Metastatic Liver Carcinoma in the Adrenal Gland (tissue), 2 donors: ENCODE data around the gene NET1.

GRCh38 chr10:3961090-3961687, 176.2 kb upstream of the KLF6 start:
- PRO-cap, 2 experiments: no peak in any of the 2 experiments

GRCh38 chr10:3976614-3977193, 191.7 kb upstream of the KLF6 start:
- PRO-cap, 2 experiments: no peak in any of the 2 experiments

DNA sequence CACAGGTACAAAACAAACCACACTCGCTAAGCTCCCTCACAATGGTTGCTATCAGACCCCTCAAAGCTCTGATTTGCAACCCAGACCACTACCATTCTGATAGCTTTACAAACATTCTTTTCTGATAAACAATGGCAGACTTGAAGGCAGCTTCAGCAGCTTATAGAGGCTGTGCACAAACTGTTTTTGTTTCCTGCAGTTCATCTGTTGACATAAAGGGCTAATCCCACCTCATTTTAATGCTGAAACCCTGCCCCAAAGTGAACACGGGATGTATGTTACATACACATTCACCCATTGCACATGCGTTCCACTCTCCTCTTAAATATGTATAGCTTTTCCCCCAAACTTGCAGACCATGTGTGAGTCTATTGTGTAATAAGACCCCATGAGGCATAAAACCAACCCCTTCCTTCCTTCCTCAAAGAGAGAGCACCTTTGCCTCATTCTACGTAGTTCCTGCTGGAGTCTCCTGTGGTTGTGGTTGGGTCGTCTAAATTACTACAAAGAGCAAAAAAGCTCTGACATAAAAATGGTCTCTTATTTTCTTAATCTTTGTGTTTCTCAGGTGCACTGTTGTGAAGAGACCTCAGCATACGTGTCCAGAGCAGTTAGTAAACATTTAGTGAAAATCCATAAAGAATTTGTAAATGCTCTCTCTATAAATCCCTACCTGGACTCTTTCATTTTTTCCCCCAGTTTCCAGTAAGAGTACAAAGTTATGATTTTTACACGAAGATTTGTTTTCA, 345.7 kb upstream of the KLF6 start:
- PRO-cap, 2 experiments: no peak in any of the 2 experiments

DNA sequence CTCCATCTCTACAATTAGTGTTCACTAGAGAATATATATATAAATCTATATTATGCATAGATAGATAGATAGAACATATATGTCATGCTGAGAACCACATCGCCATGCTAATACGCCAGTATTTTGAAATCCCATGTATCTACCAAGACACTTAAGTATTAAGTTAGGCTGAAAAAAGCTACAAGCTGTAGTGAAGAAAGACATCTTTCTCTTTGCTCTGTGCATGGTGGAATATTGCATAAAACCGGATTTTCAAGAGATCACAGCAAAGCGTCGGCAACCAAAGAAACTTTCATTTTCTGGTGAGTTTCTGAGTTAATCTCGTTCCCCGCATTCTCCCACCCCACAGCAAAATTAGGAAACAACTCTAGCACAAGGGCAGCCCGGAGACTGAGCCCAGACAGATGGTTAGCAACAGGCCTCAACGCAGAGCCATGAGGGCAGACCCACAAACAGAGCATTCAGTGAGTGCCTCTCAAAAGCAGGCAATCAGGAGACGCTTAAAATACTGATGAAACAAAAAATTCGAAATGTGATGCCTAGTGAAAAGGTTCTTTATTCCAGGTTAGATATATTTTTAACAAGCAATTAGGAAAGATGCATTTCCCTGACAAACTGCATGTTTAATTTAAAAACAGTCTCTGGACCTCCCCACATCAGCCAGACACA, 396.0 kb upstream of the KLF6 start:
- PRO-cap, 2 experiments: no peak in any of the 2 experiments

DNA sequence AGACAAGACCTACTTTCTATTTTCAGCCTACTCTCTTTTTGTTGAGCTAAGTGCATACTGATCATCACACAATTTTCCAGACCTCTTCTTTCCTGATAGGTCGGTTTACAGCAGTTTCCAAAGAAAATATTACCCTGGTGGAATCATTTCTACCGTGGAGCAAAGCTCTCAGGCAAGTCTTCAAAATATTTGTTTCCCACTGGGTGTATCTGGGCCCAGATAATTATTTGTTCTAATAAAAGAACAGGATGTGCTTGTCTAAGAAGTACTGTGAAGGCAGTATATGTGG, 412.0 kb upstream of the KLF6 start:
- PRO-cap, 2 experiments: no peak in any of the 2 experiments

GRCh38 chr10:4316216-4316454, 509.9 kb upstream of the AKR1E2 start:
- PRO-cap, 2 experiments: no peak in any of the 2 experiments

GRCh38 chr10:4316455-4316927, 509.5 kb upstream of the AKR1E2 start:
- PRO-cap, 2 experiments: no peak in any of the 2 experiments

DNA sequence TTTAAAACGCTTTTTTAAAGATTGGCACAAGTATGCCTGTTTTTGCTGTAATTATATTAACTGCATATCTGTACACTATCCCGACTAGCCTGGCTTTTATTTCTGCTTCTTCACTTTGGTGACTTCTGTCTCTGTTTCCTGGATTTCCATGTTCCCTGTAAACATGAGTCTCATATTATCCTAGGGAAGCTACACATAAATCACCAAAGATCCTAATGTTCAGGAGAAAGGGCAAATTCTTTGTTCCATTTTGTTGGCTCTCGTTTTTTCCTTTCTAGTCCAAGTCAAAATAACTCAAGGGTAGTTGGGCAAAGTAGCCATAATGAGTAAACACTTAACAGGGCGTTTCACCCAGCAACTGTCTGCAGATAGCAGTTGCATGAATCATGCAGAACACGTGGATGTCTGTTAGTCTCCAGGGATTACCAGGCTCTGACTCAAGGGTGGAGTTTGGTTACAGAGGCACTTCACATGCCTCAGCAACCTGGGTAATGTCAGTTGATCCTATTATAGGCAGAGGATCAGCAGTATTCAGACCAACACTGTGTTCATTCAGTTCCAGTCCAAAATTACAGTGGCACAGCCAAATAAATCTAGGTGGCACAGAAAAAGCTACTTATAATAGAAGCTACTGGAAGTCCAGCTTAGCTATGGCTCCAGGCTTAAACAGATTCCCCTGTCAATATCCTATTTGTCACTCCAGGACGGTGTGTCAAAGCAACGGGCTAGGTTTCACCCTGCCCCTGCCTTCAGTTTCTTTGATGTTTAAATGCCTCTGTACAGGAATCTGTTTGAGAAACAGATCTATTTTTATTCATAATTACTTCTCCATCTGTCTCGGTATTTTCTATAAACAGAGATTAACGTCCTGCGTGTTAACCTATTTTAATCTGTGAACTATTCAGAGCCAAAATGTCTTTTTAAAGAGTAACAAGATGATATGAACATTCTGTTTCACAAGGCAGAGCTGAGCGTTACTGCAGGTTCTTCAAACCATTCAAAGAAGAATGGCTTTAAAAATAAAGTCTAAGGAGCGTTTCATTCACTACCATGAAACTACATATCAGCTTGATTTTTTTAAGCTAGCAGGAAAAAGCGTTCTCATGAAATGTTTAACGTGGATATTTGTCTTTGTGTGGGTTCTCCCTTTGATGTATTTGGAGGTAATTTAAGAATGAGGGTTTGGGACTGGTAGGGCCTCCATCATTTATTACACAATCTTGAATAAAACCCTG, 162.7 kb upstream of the AKR1E2 start:
- PRO-cap, 2 experiments: no peak in any of the 2 experiments

DNA sequence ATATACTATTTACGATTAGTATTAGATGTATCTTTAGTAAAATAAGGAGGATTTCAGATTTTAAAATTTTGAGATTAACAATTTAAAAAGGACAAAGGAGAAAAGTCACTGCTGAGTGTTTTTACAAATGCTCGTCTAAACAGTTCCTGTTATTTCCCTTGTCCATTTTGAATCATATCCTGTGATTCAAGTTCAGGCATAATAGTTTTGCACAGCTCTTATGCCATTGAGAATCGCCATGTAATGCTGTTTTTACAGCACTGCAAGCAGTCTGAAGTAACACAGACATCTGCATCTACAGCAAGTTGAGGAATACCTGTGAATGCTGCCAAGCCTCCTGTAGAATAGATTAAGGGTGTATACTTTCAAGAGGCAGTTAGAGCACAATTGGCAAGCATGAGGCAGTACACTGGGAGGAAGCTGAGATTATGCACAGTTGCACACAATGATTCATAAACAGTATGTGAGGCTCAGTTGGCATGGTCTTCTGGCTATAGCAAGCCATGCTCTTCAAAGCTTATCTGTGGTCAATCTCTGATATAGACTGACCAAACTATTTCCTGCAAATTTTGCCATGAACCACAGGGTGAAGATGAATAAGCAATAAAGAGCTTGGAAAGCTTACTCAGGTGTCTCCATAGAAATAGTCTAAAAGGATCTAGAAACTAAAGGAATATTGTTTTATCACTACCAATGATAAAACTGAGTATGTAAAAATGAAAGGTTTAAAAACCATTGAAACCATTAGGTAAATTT, 121.9 kb upstream of the AKR1E2 start:
- PRO-cap, 2 experiments: no peak in any of the 2 experiments

DNA sequence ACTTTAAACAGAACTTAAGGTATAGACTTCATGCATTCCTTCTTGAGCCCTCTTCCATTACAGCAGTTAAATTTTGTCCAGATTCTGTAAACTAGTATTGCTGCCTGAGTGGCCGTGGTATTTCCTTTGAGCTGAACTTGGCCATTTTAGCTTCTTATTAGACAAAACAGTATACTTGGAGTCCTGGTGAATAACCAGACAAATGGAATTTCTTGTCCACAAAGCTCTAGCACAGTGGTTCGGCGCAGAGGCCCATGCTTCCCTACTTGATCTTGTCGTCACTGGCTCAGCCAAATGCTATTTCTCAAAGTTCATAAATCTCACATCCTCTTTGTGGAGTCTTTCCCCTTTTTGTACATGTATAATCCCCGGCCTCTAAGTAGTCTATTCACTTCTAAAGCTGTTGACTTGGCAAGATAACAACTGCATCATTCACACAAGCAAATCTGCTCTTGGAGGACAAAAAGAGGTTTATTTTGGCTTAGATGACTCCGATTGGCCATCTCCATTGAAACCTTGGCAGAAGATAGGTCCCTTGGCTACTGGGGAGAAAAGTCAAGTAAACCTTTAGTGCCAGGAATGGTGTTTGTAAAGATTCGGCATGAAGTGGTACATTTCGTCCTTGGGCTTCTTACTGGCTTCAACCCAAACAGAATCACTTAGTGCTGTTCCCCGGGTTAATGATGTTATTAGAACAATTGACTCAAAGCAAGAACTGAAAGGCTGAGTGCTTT, 5.2 kb upstream of the AKR1E2 start:
- PRO-cap, 2 experiments: no peak in any of the 2 experiments

DNA sequence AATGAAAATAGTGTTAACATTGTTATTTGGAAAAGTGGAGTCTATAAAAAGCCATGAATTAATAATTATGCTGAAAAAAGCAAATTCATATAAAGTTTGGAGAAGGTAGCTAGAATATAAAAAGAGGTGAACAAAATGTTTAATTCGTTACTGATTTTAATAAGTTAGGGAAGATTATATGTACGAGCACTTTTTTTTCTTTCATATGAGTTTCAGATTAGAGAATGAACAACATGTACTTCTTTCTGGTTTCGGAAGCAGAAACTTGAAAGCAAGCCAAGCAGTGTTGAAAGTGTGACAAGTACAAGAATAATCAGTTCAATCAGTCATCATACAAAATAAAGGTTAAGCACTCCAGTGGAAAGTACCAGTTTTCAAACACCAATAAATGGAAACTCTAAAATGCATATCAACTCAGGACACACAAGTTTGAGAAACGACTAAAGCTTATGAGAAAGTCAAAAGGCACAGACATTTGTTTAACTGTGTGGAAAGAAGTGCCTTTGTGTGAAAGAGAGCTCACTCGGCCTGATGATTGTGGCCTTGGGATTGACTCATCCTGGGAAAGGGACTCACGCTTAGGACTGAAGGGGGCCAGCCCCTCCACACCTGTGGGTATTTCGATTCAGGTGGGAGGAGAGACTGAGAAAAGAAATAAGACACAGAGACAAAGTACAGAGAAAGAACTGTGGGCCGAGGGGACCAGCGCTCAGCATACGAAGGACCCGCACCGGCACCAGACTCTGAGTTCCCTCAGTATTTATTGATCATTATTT, 60.7 kb upstream of the AKR1C1 start:
- PRO-cap, 2 experiments: peak in 1 of 2 experiments; most common plus-strand start position 677 of the sequence (in 1)

- PRO-cap, 2 experiments: peak in 1 of 2 experiments; most common minus-strand start chr10:4916228 (in 1)
Observed at GRCh38 chr10:4916016-4916675, 47.1 kb upstream of the AKR1C1 start.

- PRO-cap, 2 experiments: no peak in any of the 2 experiments
Observed at GRCh38 chr10:4972154-4972400, 8.9 kb downstream of the AKR1C1 start.

DNA sequence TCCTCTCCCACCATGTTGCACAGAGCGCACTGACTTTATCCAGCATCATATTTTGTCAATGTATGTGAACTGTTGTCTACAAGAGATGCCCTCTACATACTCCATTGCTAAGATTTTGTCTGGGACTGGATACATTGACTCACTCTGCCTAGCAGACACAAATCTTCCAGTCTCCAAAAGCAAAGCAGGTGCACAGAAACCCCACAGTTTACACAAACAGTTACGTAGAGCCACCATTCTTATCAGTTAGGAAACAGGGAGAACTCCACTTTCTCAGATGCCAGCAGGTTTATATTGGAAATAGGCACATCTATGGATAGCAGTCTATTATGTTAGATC, 1.6 kb downstream of the AKR1C2 start:
- PRO-cap, 2 experiments: no peak in any of the 2 experiments

- PRO-cap, 2 experiments: no peak in any of the 2 experiments
Observed at GRCh38 chr10:5195556-5196363, 877 bp upstream of the AKR1C4 start.

- PRO-cap, 2 experiments: peak in 1 of 2 experiments; most common plus-strand start chr10:5412616 (in 1)
Observed at GRCh38 chr10:5412105-5412932, at the start of gene NET1. TSS of gene NET1 (plus strand) at chr10:5412557.

GRCh38 chr10:5456471-5457186, 42.7 kb downstream of the CALML5 start:
- PRO-cap, 2 experiments: no peak in any of the 2 experiments

- PRO-cap, 2 experiments: no peak in any of the 2 experiments
Observed at GRCh38 chr10:5503436-5504038, 4.2 kb upstream of the CALML5 start.

GRCh38 chr10:5551580-5552633, 27.1 kb downstream of the CALML3 start:
- PRO-cap, 2 experiments: no peak in any of the 2 experiments

DNA sequence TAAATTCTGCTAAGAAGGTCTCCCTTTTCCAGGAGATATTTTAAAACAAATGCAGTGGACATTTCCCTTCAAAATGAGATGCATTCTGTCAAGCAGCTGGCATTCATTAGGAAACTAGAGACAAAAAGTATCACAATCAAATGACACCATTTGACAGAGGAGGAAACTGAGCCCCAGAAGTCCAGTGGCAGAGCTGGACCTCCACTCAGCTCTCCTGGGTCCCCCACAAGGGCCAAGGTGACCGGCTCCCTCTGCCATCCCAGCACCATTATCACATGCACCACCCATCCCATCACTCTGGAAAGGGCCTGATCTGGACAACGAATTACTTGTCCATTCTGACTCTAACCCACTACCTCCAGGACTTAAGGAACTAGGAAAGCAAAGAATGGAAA, 57.3 kb downstream of the ASB13 start:
- PRO-cap, 2 experiments: no peak in any of the 2 experiments